Camera-type eye (tissue), 1 donor: ENCODE data around the genes PRKRIP1 and UPK3BL2.

GRCh38 chr7:102170326-102170732 is 116.3 kb upstream of the SH2B2 start:
- RAMPAGE, long total RNA = no peak

DNA sequence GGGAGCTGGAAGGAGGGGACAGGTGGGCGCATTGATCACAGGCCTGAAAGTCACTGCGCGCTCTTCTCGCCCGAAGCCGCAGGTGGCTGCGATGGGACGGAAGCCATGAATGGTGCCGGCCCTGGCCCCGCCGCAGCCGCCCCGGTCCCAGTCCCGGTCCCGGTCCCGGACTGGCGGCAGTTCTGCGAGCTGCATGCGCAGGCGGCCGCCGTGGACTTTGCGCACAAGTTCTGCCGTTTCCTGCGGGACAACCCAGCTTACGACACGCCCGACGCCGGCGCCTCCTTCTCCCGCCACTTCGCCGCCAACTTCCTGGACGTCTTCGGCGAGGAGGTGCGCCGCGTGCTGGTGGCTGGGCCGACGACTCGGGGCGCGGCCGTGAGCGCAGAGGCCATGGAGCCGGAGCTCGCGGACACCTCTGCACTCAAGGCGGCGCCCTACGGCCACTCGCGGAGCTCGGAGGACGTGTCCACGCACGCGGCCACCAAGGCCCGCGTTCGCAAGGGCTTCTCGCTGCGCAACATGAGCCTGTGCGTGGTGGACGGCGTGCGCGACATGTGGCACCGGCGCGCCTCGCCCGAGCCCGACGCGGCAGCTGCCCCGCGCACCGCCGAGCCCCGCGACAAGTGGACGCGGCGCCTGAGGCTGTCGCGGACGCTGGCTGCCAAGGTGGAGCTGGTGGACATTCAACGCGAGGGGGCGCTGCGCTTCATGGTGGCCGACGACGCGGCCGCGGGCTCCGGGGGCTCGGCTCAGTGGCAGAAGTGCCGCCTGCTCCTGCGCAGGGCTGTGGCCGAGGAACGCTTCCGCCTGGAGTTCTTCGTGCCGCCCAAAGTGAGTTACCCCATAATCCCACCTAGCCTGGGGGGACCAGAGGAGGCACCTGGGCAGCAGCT is 14.0 kb downstream of the SH2B2 start:
- RAMPAGE, long total RNA = no peak

GRCh38 chr7:102363336-102364626 is 7.5 kb upstream of the SPDYE6 start:
- RAMPAGE, long total RNA = no peak

DNA sequence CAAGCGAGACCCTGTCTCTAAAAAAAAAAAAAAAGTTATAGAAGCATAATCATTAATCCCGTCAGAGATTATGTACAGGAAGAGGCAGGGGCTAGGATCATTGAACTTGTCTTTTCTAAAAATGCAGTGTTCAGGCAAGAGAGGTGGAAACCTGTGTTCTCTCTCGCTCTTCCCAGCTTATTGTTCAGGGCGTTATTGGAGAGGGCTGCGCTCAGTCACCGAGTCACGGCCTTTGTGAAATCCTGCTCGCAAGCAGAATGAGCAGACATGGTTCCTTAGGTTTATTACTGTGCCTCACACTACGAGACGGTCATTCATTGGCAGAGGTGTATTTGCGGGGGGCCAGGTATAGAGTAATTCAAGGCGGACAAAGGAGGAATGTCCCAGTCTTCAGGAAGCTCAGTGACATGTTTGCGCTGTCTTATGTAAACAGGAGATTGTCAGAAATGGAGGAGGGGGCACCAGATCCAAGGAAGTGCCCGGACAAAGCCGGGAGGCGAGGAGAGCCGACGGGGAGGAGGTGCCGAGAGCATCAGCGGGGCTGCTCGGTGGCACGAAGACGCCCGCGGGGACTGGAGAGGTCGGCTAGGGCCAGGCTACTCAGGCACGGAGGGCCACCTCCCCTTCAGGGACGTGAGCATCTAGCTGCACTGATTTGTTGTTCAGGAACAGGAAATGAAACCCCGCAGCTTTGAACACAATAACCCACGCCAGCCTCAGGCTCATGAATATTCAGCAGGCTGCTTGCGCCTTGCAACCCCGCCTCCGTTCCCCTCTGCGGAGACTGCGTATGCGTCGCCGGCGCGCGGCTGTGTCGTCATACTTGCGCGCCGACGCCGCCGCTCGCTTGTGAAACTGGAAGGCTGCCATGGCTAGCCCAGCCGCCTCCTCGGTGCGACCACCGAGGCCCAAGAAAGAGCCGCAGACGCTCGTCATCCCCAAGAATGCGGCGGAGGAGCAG is at the start of gene PRKRIP1:
PRKRIP1 (plus strand) TSS at position 820 of the 961 bp plus-strand sequence.
- RAMPAGE, long total RNA = no peak

DNA sequence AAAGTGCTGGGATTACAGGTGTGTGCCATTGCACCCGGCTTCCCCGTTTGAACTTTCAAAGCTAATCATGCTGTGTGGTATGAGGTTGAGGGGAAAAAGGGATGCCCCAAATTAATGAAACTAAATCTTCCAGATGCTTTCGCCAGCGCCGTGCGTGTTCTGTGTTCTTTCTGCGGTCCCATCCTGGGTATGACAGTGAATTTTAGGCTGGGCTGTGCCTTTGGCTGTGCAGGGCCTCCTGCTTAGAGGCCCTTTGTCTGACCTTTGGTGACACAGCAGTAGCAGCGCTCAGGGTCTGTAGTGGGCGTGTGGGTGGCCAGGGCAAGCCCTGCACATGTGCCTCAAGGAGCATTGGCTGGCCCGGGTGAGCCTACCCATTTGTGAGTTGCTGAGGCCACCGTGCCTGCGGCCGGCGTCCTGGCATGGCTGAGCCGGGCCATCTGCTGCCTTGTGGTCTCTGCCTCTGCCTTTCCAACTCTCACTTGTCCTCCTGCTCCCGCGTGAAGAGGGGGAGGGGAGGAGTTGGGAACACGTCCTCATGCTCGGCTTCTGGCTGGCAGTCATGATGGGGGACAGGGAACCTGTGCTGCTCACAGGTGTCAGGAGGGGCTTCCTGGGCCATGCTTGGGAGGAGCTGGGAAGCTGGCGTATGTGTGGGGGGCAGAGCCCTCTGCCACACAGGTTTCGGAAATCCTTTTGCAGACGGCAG is 9.3 kb upstream of the ORAI2 start:
- RAMPAGE, long total RNA = no peak

DNA sequence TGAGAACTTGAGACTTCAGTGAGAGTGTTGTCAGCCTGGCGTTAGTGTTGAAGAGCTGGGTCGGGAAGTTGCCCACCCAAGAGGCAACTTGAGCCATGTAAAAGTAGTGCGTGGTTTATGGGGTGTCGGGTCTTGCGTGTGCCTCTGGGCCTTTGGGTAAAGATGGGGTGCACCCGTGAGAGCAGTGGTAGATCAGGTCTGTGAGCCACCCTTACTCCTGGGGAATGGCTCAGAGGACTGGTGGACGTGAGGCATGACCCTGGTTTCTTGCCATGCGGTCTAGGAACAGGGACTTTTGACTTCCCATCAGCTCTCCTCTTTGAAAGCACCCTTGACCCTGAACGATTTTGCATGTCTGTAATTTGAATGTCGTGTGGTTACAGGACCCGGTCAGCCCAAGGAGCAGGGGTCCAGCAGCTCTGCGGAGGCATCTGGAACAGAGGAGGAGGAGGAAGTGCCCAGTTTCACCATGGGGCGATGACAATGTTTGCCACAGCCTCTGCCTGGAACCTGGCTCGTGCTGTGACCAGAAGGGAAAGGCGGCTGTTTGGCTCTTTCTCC is 8.7 kb upstream of the ORAI2 start:
- RAMPAGE, long total RNA = no peak

- RAMPAGE, long total RNA = no peak
Observed at GRCh38 chr7:102448806-102449241, 15.4 kb downstream of the ORAI2 start.

DNA sequence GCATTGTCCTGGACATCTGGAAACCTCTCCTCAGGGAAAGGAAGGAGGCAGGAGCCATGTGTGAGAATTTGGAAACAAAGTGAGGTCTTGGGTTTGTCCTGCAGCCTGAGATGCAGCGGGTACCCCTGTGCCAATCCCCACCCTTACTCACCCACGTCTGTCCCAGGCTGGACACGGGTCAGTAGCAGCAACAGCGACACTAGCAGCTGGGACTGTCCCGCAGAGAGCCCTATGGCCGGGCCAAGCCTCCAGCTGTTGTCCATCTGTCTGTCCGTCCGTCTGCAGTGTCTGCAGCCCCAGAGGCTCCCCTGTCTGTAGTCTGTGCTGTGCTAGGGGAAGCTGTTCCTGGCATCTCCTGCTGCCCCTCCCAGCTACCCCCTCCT is at the start of gene UPK3BL2:
UPK3BL2 (minus strand) TSS at position 323 of the 383 bp plus-strand sequence.
- RAMPAGE, long total RNA = no peak

DNA sequence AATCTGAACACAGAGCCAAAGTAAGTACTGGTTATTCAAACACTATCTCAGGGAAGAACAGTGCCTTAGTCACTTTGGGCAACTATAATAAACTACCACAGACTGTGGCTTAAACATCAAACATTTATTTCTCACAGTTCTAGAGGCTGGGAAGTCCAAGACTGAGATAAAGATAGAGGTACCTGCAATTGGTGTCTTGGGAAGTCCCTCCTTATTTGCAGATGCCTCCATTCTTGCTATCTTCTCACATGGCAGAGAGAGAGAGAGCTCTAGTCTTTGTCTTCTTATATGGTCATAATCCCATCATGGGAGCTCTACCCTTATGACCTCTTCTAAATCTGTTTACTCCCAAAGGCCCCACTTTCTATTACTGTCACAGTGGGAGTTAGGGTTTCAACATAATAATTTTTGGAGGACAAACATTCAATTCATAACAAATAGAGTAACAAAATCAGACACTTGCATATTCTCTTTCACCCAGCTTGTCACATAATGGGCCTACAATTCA is 73.5 kb downstream of the FAM185A start:
- RAMPAGE, long total RNA = no peak

GRCh38 chr7:102933141-102934298 is 20.7 kb downstream of the LRRC17 start:
- RAMPAGE, long total RNA = no peak

- RAMPAGE, long total RNA = no peak
Observed at GRCh38 chr7:103279660-103280184, 17.5 kb upstream of the PMPCB start.

DNA sequence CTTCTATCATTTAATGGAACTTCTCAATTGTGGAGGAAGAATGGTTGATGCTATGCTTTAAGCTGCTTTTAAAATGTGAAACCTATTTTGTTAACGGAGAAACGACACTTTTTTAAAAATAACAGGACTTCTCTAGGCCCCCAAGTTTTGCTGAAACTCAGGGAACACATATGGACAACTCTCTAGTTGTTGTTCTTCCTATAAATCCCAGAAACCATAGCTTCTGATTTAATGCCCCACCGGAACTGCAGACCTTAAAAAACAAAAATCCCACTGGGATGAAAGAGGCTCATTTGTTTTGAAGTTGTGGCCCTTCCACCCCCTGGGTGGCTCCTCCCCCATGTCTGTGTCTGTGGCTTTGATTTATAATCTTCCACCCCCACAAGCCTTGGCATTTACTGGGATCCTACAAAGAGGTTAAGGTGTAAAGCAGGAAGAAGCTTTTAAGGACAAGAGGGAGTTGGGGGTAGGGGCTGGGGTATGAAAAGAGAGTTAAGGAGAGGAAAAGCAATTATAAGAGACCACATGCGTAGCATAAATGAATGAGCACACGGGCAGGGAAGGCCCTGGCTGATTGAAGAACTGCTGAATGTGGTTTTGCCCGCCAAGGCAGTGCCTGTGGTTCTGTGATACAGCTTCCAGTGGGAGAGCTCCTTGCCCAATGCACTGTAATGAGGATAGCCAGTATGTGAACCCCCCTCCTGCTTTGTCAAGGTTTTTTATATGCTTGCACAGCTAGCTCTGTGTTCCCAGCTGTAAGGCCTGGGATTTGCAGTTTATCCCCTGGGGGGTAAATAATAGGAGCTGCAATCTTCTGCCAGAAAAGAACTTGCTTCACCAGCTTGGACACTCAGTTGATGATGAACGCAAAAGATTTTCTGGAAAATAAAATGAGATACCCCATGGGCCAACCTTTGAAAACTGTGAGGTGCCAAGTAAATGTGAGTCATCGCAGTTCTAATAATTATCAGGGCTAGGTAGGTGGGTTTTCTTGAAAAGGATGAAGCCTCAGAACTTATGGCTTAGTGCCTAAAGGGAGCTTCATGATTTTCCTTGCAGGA is 34.8 kb upstream of the KMT2E start:
- RAMPAGE, long total RNA = no peak

- RAMPAGE, long total RNA = no peak
Observed at GRCh38 chr7:104983578-104984606, 30.1 kb upstream of the KMT2E start.

GRCh38 chr7:104984607-104985256 is 29.3 kb upstream of the KMT2E start:
- RAMPAGE, long total RNA = no peak

DNA sequence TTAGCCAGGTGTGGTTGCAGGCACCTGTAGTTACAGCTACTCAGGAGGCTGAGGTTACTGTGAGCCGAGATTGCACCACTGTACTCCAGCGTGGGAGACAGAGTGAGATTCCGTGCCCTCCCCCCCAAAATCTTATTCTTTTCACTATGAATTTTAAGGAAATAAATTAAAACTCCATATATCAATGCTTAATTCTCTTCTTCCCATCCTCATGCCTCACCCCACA is 15.0 kb upstream of the KMT2E start:
- RAMPAGE, long total RNA = no peak

- RAMPAGE, long total RNA = no peak
Observed at GRCh38 chr7:105006175-105007126, 7.6 kb upstream of the KMT2E start.

DNA sequence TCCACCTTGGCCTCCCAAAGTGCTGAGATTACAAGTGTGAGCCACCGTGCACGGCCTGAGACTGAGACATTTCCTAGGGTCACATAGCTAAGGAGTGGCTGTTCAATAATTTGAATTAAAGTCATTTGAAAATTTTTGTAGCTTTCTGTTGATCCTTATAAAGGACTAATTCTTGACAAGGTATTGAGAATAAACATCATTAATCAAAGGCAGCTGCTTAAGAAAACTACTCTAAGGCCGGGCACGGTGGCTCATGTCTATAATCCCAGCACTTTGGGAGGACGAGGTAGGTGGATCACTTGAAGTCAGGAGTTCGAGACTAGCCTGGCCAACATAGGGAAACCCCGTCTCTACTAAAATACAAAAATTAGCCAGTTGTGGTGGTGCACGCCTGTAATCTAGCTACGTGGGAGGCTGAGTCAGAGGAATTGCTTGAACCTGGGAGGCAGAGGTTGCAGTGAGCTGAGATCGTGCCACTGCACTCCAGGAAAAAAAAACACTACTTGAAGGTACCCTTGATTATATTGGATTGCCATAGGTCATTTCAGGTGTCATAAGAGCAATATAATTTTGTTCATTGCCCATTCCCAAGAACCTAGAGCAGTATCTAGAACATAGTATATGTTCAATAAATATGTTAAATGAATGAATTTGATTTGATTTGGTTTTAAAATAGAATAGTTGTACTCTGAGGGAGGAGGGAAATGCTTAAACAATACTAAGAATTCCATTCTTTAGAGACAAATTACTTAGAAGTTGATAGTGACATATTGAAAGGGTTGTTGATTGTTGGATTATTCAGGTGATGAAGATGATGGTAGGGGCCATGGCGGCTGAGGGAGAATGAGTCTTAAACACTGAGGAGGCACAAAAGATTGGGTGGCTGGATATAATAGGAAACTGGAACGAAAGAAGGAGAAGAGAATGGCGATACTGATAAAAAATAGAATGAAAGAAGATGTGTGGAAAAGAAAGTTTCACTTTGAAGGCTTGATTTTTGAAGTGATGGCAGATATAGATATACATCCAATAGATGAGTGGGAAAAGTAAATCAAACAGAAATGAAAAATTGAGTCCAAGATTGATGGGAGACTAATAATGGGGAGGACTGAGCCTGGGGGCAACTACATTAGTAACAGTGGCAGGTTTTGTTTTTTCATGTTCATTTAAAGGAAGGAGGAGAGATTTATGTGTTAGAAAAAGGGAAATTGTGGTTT is 15.2 kb downstream of the KMT2E start:
- RAMPAGE, long total RNA = no peak

DNA sequence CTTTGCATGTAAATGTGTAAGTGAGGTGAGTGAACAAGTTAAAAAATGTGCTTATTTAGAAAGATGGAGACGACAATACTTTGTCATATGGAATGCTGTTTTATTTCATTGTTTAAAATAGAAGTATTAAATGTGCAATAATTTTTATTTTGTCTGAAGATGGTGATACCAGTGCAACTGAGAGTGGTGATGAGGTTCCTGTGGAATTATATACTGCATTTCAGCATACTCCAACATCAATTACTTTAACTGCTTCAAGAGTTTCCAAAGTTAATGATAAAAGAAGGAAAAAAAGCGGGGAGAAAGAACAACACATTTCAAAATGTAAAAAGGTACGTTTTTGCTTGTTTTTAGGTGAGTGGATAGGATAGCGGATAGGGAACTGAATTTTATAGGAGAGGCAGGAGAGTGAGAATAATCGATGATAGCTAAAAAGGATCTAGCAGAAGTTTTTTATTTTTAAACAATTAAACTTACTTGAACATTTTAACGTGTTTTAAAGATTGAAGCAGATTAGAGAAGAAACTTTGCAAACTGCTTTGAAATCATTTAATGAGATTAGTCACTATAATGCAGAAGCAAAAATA is 60.6 kb downstream of the KMT2E start:
- RAMPAGE, long total RNA = no peak

GRCh38 chr7:105353340-105354366 is 35.1 kb downstream of the SRPK2 start:
- RAMPAGE, long total RNA = no peak

GRCh38 chr7:105387628-105388564 is 825 bp downstream of the SRPK2 start:
- RAMPAGE, long total RNA = no peak